ENCODE data around the gene MRPL44.

- PRO-cap: unidirectional peak, minus-strand start at chr2:223943583; bidirectional peak, plus-strand start at chr2:223943771, minus-strand start at chr2:223943583
These were observed 1.8 kb downstream of the WDFY1 start for GRCh38 chr2:223943418-223943693.

GRCh38 chr2:223943694-223944713, 1.1 kb downstream of the WDFY1 start:
- PRO-cap: bidirectional peak, plus-strand start at chr2:223943771, minus-strand start at chr2:223943583; unidirectional peak, plus-strand start at chr2:223944185

GRCh38 chr2:223956892-223957936, at the start of gene MRPL44:
TSS of gene MRPL44 (plus strand) at chr2:223957463.
- PRO-cap: bidirectional peak, plus-strand start at chr2:223957405, minus-strand start at chr2:223957238

- PRO-cap: no peak
These were observed 33.2 kb upstream of the SERPINE2 start for GRCh38 chr2:224072217-224072662.

- PRO-cap: no peak
These were observed 172.6 kb upstream of the SERPINE2 start for GRCh38 chr2:224211644-224212176.

DNA sequence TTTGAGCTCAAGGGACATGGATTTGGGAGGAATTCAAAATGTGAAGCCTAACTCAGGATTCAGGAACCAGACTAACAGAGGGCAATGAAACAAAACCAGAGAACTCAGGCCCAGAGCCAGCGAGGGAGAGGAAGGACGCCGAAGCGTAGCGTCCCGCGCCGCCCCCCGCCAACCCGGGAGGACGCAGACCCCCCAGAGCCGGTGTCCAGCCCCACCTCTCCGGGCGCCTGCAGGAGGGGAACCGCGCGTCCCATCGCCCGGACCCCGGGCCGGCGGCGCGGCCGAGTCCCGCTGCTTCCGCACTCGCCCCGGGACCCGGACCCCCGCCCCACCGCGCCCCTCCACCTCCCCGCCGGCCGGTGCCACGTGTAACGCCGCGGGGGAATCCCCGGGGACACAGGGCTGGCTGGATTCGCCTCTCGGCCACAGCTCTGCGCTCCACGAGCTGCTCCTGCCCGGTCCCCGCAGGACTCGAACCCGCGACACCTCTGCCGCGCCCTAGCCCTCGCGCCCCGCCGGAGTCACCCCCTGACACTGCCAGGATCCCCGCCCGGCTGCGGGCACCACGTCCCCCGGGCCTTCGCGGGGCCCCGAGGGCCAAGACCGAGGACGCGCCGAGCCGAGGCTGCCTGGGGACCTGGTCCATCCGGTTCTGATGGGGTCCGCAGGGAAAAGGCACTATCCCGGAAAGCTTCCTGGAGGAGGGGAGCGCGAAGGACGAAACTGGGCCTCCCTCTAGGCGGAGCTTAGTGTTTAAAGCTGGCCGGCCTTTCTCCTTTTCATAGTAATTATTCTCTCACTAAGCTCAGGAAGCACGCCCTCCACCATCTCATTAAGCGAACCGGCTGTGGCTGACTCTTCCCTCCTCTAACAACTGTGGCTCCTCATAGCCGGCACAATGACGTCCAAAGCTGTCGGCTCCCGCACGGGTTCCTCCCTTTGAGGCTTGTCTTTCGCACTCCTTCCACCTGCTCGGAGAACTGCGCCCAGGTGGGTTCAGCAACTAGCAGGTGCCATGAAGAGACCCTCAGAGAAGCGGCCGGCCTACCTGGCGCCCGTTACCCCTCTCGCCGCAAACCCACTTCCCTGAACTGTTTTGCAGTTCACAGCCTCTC, 40.5 kb upstream of the FAM124B start:
- PRO-cap: no peak

DNA sequence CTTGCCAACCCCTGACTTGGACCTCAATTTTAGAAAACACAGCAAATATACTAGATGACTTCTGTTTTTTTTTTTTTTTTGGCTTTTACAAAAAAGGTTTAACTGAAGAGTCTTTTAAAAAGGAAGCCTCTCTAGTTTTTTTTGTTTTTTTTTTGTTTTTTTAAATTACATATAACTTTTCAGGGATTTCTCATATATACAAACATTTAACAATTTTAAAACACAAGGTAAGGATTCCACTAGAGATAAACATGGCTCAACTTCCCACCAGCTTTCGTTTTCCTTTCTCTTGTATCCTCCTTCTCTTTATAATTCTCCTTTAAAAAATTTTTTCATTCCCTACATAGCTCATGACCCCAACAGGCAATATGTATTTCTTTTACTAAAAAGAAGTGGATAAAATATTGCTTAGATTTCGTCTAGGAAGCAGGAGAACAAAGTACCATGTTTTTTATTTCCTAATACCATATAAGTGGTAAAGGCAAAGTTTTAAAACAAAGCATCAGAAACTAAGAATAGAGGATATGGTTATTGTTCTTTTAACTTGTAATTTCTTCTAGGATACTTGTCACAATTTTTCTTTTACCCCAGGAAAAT, 74.9 kb downstream of the CUL3 start:
- PRO-cap: no peak

DNA sequence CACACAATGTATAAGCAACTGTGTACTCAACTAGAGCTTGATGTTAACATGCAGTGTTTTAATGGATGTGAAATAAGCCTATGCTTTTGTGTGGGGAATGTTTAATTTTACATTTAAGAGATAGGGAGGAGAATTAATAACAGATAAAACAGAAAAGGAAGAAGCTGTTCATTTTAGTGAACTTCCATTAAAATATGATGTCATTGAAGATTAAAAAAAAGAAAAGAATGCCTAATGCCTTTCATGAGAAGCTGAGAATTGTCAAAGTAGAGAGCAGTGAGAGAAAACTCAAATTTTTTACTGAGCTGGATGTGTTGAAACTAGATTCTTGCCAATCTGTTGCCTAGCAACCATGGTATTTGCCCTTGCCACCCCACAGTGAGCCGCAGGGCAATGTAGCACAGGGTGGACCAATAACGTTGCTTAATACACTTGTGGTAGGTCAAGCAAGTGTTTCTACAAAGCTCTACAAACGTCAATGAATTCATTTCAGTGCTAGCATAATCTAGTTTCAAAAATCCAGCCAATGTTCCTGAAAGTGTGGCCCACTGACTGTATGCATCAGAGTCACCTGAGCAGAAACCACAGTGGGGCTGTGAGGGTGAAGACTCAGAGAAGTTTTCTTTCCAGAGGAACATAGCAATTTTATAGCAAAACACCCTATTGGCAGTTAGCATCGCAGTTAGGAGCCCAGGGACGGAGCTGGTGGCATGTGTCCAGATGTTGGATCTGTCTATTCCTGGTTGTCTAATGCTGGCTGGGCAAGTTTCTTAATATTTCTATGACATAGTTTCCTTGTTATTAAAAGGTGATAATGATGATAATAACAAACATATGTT, 132.3 kb downstream of the DOCK10 start:
- PRO-cap: unidirectional peak, plus-strand start at position 587 of the sequence

GRCh38 chr2:224943028-224943358, 99.3 kb downstream of the DOCK10 start:
- PRO-cap: no peak

- PRO-cap: no peak
These were observed 59.2 kb downstream of the DOCK10 start for GRCh38 chr2:224983018-224983428.

DNA sequence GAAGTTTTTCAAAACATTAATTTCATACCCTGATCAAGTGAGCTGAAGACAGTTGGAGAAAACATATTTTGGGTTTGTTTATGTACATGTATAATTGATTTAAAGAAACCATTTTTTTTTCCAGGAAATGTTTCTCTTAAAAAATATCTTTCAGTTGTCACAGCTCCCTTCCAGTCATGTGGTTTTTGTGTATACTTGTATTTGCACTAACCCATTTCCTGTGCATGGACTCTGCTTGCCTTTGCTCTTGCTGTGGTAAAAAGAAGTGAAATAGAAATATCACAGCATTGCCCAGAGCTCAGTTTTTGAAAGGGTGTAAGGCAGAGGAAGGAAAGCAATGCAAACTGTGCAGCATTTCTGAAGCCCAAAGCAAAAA, 10.4 kb upstream of the DOCK10 start:
- PRO-cap: no peak

DNA sequence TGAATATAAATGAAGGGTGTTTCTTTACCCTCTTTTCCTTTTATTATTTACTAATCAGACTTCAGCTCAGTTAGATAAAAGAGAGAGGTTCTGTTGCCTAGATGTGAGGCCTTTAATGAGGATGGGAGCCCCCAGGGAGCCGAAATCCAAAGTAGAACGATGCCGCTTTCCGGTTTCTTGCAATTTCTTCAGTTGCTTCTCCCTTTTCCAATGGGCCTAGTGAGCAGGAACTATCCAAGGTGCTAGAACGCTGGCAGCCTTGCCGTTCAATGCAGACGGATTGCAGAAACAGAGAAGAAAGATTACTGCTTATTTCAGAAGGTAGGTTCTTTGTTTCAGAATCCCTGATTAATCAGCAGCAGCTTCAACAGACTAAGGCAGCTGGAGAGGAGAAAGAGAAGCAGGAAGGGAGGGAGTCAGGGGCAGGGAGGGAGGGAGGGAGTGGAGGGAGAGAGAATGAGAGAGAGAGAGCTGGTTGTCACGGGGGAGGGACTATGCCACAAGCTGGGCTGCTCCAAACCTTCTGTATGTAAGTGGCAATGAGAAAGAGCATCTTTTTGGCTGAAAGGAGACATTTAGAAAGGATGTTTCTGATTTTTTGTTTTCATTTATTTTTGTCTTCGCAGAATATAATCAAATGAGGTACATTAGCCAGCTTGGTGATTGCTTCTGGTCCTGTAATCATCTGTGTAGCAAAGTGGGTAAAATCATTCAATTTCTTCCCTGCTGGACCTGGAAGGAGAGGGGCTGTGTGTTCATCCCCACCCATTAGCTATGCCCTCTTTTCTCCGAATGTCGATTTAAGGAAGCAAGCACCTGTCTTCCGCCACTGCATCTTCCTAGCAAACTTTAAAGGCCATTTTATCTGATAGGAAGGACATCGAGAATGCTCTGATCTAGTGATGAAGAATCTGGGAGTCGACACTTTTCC, 690 bp downstream of the NYAP2 start:
- PRO-cap: no peak

GRCh38 chr2:226631146-226631556, 168.5 kb downstream of the IRS1 start:
- PRO-cap: no peak

DNA sequence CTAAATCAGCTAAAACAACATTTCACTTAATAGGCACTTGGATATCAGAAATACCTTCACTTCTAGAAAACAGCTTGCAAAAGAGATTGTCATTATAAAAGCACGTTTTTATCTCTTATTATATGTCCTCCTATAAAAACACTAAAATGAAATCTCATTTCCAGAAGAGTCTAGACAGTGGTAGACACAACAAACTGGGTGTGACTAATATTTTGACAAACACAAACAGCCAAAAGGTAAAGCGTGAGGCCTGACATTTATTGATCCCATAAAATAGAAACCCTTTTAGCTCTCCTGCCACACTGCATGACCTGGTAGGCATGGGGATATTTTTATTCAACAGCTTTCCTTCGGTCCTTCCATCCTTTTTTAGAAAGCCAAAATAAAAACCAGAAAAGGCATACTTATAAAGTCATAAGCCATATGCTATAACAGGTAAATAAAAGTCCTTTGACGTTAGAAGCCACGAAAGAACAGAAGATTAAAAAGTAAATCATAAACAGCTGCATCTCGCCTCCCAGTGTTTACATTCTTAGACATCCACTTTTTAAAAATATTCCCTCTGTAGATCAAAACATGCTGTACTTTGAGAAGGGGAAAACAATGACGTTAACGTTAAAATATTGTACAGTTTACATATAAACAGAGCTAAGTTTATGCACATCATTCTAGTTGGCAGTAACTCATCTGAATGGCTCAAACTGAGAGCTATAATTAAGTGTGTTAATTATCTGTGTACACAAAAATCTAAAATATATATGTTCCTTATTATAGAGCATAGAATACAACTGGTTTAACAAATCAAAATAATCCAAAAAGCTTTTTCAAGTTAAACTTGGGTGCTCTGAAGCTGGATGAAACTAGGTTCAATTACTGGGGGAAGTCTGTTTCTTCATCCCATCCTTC, 44.6 kb downstream of the IRS1 start:
- PRO-cap: no peak

DNA sequence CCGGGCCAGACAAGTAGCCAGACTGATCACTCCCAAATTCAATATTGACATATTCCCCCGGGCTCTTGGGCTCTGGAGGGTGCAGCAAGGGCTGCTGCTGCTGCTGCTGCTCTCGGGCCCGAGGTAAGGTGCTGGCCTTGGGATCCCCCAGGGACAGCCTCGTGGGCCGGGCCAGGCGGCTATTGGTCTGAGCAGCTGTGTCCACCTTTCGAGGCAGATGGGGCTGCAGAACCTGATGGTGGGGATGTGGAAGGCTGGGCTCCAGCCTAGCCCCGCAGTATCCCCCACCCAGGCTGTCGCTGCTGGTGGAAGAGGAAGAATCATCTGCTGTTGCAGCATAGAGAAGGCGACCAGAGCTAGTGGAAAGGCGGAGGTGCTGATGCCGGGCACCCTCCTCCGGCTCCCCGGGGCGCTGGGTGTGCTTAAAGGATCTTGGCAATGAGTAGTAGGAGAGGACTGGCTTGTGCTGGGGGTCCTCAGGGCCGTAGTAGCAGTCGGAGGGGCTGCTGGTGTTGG, 3.6 kb downstream of the IRS1 start:
- PRO-cap: no peak

DNA sequence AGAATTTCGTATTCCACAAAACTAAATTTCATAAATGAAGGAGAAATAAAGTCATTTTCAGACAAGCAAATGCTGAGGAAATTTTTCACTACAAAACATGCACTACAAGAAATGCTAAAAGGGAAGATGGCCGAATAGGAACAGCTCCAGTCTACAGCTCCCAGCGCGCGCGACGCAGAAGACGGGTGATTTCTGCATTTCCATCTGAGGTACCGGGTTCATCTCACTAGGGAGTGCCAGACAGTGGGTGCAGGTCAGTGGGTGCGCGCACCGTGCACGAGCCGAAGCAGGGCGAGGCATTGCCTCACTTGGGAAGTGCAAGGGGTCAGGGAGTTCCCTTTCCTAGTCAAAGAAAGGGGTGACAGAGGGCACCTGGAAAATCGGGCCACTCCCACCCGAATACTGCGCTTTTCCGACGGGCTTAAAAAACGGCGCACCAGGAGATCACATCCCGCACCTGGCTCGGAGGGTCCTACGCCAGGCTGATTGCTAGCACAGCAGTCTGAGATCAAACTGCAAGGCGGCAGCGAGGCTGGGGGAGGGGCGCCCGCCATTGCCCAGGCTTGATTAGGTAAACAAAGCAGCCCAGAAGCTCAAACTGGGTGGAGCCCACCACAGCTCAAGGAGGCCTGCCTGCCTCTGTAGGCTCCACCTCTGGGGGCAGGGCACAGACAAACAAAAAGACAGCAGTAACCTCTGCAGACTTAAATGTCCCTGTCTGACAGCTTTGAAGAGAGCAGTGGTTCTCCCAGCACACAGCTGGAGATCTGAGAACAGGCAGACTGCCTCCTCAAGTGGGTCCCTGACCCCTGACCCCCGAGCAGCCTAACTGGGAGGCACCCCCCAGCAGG, 99.0 kb downstream of the COL4A4 start:
- PRO-cap: no peak

DNA sequence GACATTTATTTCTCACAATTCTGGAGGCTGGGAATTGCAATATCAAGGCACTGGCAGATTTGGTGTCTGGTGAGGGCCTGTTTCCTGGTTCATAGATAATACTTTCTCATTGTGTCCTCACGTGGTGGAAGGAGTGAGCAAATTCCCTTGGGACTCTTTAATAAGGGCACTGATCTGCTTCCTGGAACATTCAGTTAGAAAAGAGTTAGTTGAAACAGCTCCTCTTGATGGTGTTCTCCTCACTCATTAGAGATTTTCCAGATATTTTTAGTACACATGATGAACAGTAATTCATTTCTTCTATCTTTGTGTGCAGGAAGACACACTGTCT, 22.4 kb downstream of the COL4A3 start:
- PRO-cap: no peak

DNA sequence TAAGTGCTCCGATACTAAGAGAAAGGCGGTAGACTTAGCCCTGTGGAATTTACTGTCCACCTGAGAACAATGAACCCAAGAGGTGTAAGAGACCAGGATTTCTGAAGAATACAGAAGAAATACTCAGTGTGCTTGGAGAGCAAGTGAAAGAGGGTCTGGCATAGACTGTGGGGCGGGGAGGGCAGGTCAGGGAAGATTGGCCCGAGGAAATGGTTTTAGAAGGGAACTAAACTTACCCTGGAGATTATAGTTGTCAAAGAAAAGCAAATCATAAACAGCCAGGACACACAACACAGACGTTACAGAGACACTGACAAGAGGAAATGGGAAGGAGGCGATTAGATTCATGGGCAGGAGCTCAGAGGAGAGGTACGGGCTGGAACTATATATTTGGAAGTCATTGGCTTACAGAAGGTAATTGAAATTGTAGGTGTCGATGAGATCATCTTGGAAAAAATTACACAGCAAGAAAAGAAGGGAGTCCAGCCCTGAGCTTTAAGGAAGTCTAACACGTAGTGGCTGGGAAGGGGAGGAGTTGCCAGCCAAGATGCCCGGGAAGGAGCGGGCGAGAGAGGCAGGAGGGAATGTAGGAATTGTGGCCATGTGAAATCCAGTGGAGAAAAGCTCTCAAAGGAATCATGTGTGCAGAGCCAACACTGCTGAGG, 25.4 kb upstream of the SCYGR1 start:
- PRO-cap: no peak

- PRO-cap: no peak
These were observed 20.7 kb upstream of the AGFG1 start for GRCh38 chr2:227451204-227451719.

DNA sequence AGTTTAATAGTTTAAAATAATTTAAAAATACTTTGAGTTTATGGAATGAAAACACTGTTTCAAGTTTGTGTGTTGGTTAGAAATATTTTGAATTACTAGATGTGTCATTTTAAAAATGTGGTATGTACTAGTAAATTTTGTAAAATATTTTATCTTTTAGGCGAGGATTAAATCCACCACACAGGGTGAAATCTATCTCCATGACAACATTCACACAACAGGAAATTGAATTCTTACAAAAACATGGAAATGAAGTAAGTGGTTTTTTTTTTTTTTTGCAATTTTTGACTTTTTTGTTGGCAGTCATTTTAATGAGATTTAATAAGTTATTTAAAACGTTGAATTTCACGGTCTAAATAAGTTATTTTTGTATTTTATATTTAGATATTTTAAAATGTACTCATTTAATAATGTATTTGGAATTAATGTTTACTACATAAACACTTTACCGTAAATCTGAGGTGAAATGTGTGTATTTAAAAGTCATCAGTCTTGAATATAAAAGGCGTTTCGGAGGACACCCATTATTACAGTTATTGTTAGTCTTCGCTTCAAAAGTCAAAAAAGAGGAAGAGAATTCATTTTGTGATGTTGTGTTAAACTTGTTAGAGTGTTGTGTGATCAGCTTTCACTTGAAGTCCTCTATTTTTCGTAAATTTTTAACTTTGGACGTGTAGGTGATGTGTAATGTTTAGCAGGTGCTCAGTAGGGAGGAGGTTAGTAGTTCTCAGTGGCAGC, 19.6 kb downstream of the AGFG1 start:
- PRO-cap: no peak

All from pulmonary artery (tissue), 1 donor.